H4 (cell line): ENCODE measurements around a stretch of chr2.

DNA sequence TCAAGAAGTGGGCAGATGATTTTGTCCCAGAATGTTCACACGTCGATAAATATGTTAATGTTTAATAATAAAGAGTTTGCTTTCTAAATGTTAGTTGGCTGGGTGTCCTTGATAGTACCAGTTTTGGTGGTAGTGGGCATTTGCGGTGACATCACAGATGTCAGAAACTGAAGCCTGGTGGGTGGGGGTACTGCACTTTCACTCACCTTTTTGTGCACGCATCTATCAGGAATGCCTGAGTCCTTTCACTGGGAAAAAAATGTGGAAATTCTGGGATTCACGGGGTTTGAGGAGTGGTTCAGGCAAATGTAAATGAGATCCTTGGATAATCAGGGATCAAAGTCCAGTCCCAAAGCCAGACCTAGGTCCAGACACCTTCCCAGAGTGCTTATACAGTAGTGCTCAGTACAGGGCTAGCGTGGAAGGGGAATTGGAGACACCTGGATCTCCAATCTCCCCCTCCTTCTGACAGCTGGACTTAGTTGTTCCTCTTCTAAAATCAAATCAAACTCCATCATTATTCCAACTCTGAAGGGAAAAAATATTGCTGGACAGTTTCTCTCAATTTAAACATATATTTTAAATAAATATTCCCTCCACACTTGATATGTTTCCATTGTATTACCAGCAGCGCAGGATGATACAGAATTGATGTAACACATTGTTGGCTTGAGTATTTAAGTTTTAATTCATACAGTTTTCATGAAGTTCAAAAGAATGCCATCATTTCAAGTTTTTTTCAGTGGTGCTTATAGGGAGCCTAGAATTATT, 3.4 kb downstream of the EPAS1 start:
- RAMPAGE, long total RNA, result no peak

DNA sequence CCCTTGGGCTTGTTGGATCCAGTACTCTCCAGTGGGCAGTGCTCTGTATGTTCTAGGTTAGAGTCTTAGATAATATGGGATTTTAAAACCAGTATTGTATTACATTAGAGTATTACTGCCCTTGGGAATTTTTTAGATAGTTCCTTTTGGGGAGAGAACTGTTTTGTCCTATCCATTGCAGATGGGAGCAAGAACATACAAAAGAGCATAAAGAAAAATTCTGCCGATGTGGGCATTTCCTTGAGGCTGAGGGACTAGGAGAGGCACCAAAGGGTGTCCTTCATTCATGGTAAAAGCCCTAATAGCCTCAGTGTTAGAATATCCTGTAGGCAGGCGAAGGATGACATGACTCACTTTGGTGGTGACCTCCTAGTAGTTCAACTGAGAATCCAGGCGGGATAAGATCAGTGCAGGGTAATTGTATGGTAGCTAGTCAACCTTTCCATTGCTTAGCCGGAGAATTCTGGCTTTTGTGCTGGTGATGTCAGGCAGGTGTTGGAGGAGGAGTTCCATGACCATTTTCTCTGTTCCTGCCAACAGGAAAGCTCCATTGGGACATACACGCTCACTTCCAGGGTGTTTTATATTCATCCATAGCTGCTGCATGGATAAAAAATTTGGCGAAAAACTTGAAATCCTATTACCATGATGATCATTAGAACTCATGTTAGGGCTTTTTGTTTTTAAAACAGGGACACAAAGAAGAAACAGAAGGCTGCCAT, 28.1 kb downstream of the EPAS1 start:
- RAMPAGE, long total RNA, result no peak

DNA sequence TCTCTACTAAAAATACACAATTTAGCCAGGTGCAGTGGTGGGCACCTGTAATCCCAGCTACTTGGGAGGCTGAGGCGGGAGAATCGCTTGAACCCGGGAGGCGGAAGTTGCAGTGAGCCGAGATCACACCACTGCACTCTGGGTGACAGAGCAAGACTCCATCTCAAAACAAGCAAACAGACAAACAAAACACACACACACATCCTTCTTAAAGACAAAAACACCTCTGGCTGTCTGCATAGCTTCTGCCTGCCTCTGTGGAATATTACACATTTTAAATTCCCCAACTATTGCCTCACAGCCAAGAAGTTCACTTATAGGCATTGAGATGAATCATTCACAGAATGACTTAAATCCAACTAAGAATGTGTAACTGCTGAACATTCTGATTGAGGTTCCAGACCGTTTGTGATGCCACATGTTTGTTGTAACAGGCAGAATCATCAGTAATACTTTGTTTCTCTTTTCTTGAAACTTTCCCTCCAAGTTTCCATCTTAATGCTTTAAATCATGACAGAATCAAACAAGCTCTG, 32.5 kb downstream of the EPAS1 start:
- RAMPAGE, long total RNA, result no peak

GRCh38 chr2:46386274-46387020, 89.2 kb downstream of the EPAS1 start:
- RAMPAGE, long total RNA, result no peak

GRCh38 chr2:46452541-46452749, 89.8 kb upstream of the RHOQ start:
- RAMPAGE, long total RNA, result no peak

GRCh38 chr2:46497757-46498307, 44.5 kb upstream of the RHOQ start:
- RAMPAGE, long total RNA, result no peak

- RAMPAGE, long total RNA, result no peak
Measured at GRCh38 chr2:46617364-46617510, 222 bp downstream of the CRIPT start.

GRCh38 chr2:46663404-46663942, 35.6 kb upstream of the SOCS5 start:
- RAMPAGE, long total RNA, result no peak

GRCh38 chr2:46818106-46818335, 97.6 kb downstream of the MCFD2 start:
- RAMPAGE, long total RNA, result no peak

DNA sequence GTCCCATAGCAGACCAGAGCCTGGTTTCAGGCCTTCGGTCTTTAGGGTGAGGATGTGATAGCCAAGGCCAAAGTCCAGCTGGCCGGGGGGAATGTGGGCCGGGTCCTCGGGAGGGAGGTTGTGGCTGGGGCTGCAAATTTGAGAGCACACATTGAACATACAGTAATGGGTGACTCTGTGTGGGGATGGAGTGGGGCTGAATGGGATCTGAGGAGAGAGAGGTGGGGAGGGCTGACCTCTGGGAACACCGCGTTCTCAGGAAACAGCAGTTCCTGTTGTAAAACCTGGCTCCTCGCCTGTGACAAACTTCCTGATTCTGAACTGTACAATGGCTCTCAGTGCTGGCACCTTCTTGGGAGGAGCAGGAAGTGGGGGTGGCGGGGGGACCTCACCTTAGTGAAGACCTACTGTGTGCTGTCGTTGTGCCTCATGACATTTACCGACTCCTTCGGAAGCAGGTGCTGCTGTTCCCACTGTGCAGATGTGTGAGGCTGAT, 48.8 kb downstream of the MCFD2 start:
- RAMPAGE, long total RNA, result no peak

DNA sequence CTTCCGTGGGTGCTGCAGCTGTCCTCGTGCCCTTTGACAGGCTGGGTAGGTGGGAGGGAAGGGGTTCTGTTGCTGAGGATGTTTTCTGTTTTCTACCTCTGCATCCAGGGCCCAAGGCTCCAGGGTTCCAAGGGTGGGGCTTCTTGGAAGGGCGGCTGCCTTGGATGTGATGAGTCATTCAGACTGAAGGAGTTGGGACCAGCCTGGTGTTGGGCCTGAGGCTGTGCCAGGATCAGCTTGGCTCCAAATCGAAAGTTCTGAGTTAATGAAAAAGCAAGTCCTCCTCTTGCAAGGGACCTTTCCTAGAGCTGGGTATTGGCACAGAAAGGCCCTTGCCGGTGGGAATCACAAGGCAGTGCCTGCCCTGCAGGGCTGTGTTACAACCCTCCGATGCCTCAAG, 26.9 kb downstream of the TTC7A start:
- RAMPAGE, long total RNA, result no peak

DNA sequence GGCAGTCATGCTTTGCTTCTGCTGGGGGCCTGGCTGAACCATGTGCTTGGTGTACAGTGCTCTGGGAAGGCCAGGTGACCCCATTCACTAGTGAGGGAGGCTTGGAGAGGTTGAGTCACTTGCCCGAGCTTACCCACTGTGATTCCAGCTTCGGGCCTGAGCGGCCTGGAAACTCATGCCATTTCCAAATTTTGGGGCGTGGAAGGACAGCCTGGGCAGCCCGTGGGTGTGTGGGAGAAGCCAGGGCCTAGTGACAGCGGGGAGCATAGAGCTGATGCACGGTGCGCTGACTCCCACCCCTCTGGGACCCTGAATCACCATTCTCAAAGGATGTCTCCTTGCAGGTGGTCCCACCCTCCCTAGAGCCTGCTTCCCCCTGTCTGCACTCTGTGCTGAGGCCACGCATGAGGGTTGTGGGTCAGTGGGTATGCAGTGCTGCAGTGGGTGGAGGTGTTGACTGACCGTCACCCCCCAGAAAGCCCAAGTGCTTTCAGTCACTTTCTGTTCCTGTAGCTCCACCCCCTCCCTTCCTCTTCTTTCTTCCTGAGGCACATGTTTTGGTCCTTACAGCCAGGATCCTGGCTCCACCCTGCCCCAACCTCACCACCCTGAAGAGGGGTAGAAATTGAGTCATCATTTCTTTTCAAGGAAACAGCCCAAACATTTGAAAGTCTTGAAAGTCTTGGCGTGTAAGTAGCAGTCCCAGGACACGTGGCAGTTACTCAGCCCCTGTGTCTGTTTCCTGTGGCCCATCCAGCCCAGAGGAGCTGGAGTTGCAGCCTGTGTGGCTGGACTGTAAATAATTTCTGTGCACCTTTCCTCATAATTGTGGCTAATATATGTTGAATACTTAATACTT, 43.9 kb downstream of the TTC7A start:
- RAMPAGE, long total RNA, result no peak

- RAMPAGE, long total RNA, result no peak
Measured at GRCh38 chr2:47043944-47044918, 103.2 kb downstream of the TTC7A start.

GRCh38 chr2:47054239-47055188, 100.6 kb downstream of the STPG4 start:
- RAMPAGE, long total RNA, result no peak

GRCh38 chr2:47056179-47057147, 98.6 kb downstream of the STPG4 start:
- RAMPAGE, long total RNA, result no peak

- RAMPAGE, long total RNA, result no peak
Measured at GRCh38 chr2:47069455-47070305, 85.4 kb downstream of the STPG4 start.

DNA sequence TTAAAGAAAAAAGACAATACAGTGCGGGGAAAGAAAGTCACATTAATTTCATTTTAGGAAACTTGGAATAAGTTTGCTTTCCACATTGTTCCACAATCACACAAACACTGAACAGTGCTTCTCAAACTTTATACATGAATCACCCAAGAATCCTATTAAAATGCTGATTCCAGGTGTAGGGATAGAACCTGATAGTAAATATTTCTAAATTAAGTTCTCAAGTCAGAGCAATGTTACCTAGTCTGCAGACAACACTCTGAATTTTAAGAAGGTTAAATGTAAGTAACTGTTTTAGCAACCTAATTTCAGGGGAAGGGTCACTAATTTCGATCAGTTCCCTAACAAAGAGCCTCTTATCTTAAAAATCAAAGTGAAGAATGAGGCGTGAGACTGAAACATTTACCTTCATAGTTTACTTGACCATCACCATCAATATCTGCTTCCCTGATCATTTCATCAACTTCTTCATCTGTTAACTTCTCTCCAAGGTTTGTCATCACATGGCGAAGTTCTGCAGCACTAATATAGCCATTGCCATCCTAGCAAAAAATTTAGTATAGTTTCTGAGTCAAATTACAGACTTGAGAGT, 6.3 kb upstream of the STPG4 start:
- RAMPAGE, long total RNA, result no peak

DNA sequence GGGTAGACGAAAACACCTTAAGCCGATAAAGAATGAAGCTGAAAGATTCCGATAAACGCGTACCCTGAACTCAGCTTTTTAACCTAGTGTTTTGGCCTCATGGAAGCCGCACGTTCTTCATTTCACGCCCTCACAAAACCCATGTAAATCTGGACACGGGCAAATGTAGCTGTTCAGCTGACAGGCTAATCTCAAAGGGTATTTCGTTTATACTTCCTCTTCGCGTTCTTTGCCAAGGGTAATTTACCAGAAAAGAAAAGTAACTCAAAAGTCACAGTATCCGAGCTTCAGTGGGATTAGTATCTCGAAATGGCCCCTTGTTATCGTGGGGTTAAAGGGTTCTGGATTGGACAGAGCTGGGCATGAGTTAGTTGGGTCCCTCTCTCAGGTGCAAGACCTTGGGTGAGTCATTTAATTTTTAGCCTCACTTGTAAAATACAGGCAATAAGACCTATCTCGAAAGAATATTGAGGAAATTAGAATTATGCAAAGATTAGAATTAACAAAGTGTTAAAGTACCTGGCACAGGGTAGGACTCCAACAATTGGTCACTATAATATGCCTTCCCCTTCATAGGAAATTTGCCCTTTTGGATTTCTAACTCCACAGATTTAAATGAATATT, 841 bp upstream of the CALM2 start:
- RAMPAGE, long total RNA, result no peak

GRCh38 chr2:47321649-47322255, 47.4 kb upstream of the EPCAM start:
- RAMPAGE, long total RNA, result no peak

GRCh38 chr2:47334819-47335727, 34.0 kb upstream of the EPCAM start:
- RAMPAGE, long total RNA, result no peak